HepG2 (cell line): ENCODE measurements around a stretch of chr9.

- RRBS, 2 experiments: no CpG with 5 or more reads among the region's 5 CpGs
CAGE:
- cytosol, long polyA minus RNA: no peak
- cytosol, long polyA plus RNA: no peak
- long polyA plus RNA: no peak
- nucleus, long polyA minus RNA: no peak
- nucleus, long polyA plus RNA: no peak
These were observed 36.9 kb downstream of the MAMDC2 start for GRCh38 chr9:70080522-70080967.

DNA sequence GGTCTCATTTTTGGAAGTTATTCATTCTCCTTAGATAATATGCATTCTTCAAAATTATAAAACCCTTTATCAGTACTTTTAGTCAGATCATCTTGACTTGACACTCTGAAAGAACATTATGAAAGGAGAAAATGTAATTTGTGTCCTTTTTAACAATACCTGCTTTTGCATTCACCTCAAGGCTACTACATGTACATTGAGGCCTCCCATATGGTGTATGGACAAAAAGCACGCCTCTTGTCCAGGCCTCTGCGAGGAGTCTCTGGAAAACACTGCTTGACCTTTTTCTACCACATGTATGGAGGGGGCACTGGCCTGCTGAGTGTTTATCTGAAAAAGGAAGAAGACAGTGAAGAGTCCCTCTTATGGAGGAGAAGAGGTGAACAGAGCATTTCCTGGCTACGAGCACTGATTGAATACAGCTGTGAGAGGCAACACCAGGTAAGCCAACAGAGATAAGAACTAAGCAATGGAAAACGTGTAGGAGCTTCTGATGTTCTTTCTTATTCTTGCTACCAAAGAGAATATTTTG, 40.6 kb upstream of the SMC5 start:
- RRBS, 2 experiments: no CpG with 5 or more reads among the region's 4 CpGs
CAGE:
- cytosol, long polyA minus RNA: no peak
- cytosol, long polyA plus RNA: no peak
- long polyA plus RNA: no peak
- nucleus, long polyA minus RNA: no peak
- nucleus, long polyA plus RNA: no peak

- RRBS, 2 experiments: no CpG with 5 or more reads among the region's 7 CpGs
CAGE:
- cytosol, long polyA minus RNA: no peak
- cytosol, long polyA plus RNA: no peak
- long polyA plus RNA: no peak
- nucleus, long polyA minus RNA: no peak
- nucleus, long polyA plus RNA: no peak
These were observed 43.2 kb downstream of the SMC5 start for GRCh38 chr9:70302051-70302400.

GRCh38 chr9:70409392-70409669, 5.1 kb downstream of the KLF9 start:
- RRBS, 2 experiments: no CpG with 5 or more reads among the region's 2 CpGs
CAGE:
- cytosol, long polyA minus RNA: no peak
- cytosol, long polyA plus RNA: no peak
- long polyA plus RNA: no peak
- nucleus, long polyA minus RNA: no peak
- nucleus, long polyA plus RNA: no peak

DNA sequence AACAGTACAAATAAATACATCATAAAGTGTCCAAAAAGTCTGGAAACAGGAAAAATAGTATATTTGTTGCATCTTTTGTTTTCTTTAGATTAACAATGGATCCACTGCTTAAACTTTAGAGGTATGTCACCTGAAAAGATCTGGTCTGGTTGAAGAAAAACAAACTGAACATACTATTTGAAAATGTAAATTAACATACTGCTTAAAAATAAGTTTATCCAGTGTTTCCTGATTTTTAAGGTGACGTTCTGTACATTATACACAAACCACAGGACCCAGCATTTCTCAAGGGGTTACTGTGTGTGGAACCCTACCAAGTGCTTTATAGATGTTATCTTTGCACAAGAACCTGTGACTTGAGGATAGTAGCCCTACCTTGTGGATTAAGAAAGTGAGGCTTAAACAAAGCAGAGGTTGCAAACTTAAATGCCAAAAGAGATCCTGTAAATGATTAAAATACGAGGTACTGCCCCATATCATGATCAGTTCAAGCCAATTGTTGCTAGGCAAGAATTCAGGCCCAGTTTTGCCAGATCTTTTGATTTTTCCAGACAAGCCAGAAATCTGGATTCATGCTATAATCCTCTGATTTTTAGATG, 4.7 kb downstream of the KLF9 start:
- RRBS, 2 experiments: no CpG with 5 or more reads among the region's 2 CpGs
CAGE:
- cytosol, long polyA minus RNA: no peak
- cytosol, long polyA plus RNA: no peak
- long polyA plus RNA: no peak
- nucleus, long polyA minus RNA: no peak
- nucleus, long polyA plus RNA: no peak

GRCh38 chr9:70439932-70440477, 25.5 kb upstream of the KLF9 start:
- RRBS, 2 experiments: no CpG with 5 or more reads among the region's 3 CpGs
CAGE:
- cytosol, long polyA minus RNA: no peak
- cytosol, long polyA plus RNA: no peak
- long polyA plus RNA: no peak
- nucleus, long polyA minus RNA: no peak
- nucleus, long polyA plus RNA: no peak

- RRBS, 2 experiments: no CpG with 5 or more reads among the region's 4 CpGs
CAGE:
- cytosol, long polyA minus RNA: no peak
- cytosol, long polyA plus RNA: no peak
- long polyA plus RNA: no peak
- nucleus, long polyA minus RNA: no peak
- nucleus, long polyA plus RNA: no peak
These were observed 60.8 kb upstream of the KLF9 start for GRCh38 chr9:70475216-70475702.

GRCh38 chr9:71096266-71096660, 25.2 kb downstream of the TRPM3 start:
- RRBS, 2 experiments: no CpG with 5 or more reads among the region's 2 CpGs
CAGE:
- cytosol, long polyA minus RNA: no peak
- cytosol, long polyA plus RNA: no peak
- long polyA plus RNA: no peak
- nucleus, long polyA minus RNA: no peak
- nucleus, long polyA plus RNA: no peak

DNA sequence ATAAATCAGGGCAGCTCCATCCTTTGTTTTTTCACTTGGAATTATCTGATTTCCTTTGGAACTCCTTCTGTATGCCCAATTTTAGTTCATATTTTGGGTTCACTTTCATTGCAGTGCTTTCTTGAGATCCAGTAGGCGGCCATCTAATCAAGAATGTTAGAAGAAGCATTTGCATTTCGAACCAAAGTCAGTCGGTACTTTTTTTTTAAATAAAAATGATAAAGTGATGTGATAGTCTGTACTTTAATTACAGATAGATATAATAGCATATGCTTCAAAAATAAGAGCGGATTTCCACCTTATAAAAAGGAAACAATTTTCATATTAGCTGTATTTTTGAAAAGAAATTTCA, 71.1 kb downstream of the CEMIP2 start:
- RRBS, 2 experiments: no CpG with 5 or more reads among the region's 4 CpGs
CAGE:
- cytosol, long polyA minus RNA: no peak
- cytosol, long polyA plus RNA: no peak
- long polyA plus RNA: no peak
- nucleus, long polyA minus RNA: no peak
- nucleus, long polyA plus RNA: no peak

- RRBS, 2 experiments: no CpG with 5 or more reads among the region's 4 CpGs
CAGE:
- cytosol, long polyA minus RNA: no peak
- cytosol, long polyA plus RNA: no peak
- long polyA plus RNA: no peak
- nucleus, long polyA minus RNA: no peak
- nucleus, long polyA plus RNA: no peak
These were observed 68.6 kb downstream of the CEMIP2 start for GRCh38 chr9:71699702-71700065.

- RRBS, 2 experiments: no CpG with 5 or more reads among the region's 6 CpGs
CAGE:
- cytosol, long polyA minus RNA: no peak
- cytosol, long polyA plus RNA: no peak
- long polyA plus RNA: no peak
- nucleus, long polyA minus RNA: no peak
- nucleus, long polyA plus RNA: no peak
These were observed 54.4 kb downstream of the CEMIP2 start for GRCh38 chr9:71713806-71714446.

GRCh38 chr9:71746129-71746849, 22.0 kb downstream of the CEMIP2 start:
- RRBS, 2 experiments: no CpG with 5 or more reads among the region's 6 CpGs
CAGE:
- cytosol, long polyA minus RNA: no peak
- cytosol, long polyA plus RNA: no peak
- long polyA plus RNA: no peak
- nucleus, long polyA minus RNA: no peak
- nucleus, long polyA plus RNA: no peak

DNA sequence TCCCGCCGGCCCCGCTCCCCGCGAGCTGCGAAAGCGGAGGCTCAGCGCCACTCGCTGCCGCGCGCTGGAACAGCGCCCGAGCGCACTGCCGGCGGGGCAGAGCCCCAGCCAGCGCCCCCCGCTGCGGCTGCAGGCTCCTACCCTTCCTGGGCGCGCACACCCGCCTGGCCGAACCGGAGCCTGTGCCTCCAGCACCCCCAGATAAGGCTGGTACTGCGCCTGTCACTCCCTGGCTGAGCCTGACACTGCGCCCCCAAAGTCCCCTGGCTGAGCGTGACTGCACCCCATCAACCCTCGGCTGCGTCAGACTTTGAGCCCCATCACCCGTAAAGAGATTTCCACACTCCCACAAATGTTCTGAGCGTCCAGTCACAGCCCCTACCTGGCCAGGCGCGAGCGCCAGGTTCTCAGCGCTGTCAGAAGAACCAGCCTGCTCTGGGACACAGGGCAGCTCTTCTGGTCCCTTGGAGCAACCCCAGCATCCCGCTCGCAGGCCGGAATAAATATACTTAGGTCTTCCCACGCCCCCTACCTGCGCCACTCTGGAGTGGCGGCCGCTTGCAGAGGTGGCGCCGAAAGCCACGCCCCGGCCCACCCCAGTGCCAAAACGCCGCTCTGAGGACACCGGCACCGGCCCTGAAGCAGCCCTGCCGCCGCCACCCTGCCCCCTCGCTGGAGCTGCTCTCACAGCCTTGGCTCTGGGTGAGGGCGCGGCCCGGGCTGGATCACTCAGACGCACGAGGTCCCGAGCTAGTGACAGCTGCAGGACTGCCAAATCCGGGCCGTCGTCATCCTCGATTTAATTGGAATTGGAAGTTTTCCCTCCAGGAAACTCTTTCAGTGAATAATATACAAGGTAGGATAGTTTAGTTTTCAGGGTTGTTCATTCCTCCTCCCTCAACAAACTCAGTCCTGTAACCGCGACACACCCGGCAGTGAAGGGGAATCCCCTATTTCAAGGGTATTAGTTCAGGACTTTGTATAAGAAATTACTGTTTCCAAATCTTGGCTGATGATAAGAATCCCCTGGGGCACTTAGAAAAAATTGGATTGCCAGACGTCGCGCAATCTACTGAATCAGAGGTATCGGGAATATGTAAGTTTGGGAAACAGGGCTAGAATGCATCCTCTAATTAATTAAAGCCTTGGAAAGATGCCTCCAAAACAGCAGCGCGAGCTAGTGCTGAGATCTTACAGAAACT, 1.1 kb upstream of the CEMIP2 start:
- RRBS, 2 experiments: under 1 to 2% methylated on average over 32 to 40 of the region's 73 CpGs
CAGE:
- cytosol, long polyA minus RNA: no peak
- cytosol, long polyA plus RNA: no peak
- long polyA plus RNA: no peak
- nucleus, long polyA minus RNA: no peak
- nucleus, long polyA plus RNA: no peak

GRCh38 chr9:72042994-72043483, 17.4 kb downstream of the C9orf57 start:
- RRBS, 2 experiments: no CpG with 5 or more reads among the region's 4 CpGs
CAGE:
- cytosol, long polyA minus RNA: no peak
- cytosol, long polyA plus RNA: no peak
- long polyA plus RNA: no peak
- nucleus, long polyA minus RNA: no peak
- nucleus, long polyA plus RNA: no peak

GRCh38 chr9:72133230-72133779, 15.9 kb upstream of the GDA start:
- RRBS, 2 experiments: no CpG with 5 or more reads among the region's 4 CpGs
CAGE:
- cytosol, long polyA minus RNA: no peak
- cytosol, long polyA plus RNA: no peak
- long polyA plus RNA: no peak
- nucleus, long polyA minus RNA: no peak
- nucleus, long polyA plus RNA: no peak

GRCh38 chr9:72168873-72169572, 19.8 kb downstream of the GDA start:
- RRBS, 2 experiments: no CpG with 5 or more reads among the region's 1 CpG
CAGE:
- cytosol, long polyA minus RNA: no peak
- cytosol, long polyA plus RNA: no peak
- long polyA plus RNA: no peak
- nucleus, long polyA minus RNA: no peak
- nucleus, long polyA plus RNA: no peak

GRCh38 chr9:72396542-72396944, 31.5 kb upstream of the ZFAND5 start:
- RRBS, 2 experiments: no CpG with 5 or more reads among the region's 2 CpGs
CAGE:
- cytosol, long polyA minus RNA: no peak
- cytosol, long polyA plus RNA: no peak
- long polyA plus RNA: no peak
- nucleus, long polyA minus RNA: no peak
- nucleus, long polyA plus RNA: no peak

DNA sequence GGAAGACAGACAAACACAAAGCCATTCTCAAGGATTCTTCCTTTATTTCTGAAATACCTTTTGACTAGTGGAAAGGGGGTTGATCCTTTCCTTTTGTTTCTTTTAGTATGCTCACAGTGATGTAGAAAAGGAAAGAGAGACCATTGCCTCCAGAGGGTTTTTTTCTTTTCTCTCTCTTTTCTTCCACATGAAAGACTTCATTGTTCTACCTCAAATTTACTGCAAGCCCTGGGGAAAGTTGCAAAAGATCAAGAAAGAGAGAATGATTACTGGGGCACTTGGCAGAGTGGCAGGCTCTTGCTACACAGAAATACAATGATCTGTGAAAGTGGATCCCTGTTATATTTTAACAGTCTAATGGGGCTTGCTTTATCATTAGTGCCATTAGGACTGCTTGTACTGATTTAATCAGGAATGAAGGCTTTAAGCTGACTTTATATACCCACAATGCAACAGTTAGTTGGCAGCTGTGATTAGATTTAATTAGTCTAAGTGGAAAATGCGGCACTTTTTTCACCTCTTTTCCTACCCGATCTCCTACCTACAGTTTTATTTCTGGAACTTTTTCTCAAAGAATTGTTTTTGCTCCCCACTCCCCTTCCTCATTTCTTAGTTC, 66.2 kb upstream of the TMC1 start:
- RRBS, 2 experiments: no CpG with 5 or more reads among the region's 2 CpGs
CAGE:
- cytosol, long polyA minus RNA: no peak
- cytosol, long polyA plus RNA: no peak
- long polyA plus RNA: no peak
- nucleus, long polyA minus RNA: no peak
- nucleus, long polyA plus RNA: no peak

DNA sequence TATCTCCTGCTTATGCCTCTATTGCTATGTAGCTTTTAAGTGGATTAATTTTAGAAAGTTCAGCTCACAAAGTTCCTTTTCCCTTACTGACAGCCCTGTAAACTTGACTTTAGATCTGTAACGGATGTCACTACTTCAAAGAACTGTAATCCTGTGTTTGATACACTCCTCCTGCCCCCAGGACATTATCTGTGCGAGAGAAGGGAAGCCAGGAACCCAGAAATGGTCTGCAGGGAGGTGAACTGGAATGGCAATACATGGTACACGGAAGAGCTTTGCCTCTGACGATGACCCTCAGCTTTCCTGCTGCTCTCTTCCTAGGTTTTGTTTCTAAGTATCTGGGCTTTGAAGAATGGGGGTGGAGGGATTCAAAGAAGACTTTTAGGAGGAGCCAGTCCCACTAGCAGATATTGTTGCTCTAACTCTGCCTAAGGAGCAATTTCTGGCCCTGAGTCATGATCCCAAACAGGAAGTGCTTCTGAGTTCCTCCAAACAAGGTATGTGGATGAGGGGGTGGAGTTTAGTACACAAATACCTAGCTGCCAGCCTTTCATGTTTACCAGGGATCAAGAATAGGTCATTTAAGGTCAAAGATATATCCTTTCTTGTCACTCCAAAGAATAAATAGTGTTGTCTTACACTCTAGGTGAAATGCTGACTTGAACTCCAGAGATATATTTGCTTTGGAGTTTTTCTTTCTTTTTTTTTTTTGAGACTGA, 43.4 kb upstream of the TMC1 start:
- RRBS, 2 experiments: no CpG with 5 or more reads among the region's 4 CpGs
CAGE:
- cytosol, long polyA minus RNA: no peak
- cytosol, long polyA plus RNA: no peak
- long polyA plus RNA: no peak
- nucleus, long polyA minus RNA: no peak
- nucleus, long polyA plus RNA: no peak

GRCh38 chr9:72553935-72554853, 32.8 kb downstream of the TMC1 start:
- RRBS, 2 experiments: no CpG with 5 or more reads among the region's 6 CpGs
CAGE:
- cytosol, long polyA minus RNA: no peak
- cytosol, long polyA plus RNA: no peak
- long polyA plus RNA: no peak
- nucleus, long polyA minus RNA: no peak
- nucleus, long polyA plus RNA: no peak